HEK293 (cell line): ENCODE measurements around a stretch of chr2.

DNA sequence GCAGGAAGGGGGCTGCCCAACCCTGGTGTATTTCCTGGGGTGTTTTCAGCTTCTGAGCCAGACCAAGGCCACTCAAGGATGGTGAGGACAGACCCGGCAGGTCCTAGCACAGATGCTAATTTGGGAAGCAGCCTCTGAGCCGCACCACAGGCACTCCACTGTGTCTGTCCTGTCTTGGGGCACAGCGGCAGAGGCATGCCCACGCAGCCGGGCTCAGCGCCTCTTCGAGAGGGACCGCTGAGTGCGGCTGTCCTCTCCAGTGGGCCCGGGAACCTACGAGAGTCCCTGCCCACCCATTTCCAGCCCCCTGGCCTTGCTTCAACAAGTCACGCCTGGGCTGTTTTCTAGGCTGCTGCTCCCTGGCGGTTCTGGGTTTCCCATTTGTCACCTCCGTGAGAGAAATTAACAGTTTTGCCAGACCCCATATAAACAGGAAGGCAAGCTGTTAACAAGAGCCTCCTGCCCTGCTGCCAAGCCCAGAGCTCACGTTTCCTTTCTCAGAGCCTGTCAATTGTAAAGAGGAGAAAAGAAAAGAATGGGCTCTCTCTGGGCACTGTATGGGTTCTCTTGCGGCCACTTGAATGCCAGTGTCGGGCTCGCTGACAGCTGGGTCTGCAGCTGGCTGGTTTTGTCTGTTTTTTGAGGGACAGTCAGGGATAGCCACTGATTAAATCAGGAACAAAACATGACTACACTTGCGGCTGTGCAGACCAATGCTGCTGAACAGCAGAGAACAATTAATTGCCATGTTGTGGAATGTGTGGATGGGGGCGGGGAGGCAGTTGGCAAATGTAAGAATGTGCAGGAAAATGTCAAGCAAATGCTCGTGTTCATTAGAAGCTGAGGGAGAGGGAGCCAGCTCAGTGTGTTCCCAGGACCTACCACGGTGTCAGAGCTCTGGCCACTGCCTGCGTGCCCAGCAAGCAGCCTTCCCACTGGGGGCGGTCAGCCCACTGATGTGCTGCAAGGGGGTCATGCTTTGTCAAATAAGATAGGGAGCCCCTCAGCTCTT is 30.6 kb downstream of the TMEM17 start:
- PRO-cap, result no peak
- RRBS, 2 experiments, result 92 to 94% methylated on average over 6 of the region's 24 CpGs

GRCh38 chr2:62653840-62654078 is 51.8 kb upstream of the EHBP1 start:
- PRO-cap, result no peak
- RRBS, 2 experiments, result no CpG with 5 or more reads among the region's 1 CpG

DNA sequence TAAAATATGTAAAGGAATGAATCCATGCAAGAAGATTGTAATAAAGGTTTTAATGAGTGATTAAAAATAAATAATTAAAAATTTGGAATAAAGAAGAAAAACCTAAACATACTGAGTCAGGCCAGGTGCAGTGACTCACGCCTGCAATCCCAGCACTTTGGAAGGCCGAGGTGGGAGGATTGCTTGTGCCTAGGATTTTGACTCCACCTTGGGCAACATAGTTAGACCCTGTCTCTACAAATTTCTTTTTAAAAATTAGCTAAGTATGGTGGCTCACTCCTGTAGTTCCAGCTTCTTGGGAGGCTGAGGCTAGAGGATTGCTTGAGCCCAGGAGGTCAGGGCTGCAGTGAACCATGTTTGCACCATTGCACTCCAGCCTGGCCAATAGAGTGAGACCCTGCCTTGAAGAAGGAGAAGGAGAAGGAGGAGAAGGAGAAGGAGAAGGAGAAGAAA is 147.2 kb upstream of the OTX1 start:
- PRO-cap, result no peak
- RRBS, 2 experiments, result no CpG with 5 or more reads among the region's 2 CpGs

DNA sequence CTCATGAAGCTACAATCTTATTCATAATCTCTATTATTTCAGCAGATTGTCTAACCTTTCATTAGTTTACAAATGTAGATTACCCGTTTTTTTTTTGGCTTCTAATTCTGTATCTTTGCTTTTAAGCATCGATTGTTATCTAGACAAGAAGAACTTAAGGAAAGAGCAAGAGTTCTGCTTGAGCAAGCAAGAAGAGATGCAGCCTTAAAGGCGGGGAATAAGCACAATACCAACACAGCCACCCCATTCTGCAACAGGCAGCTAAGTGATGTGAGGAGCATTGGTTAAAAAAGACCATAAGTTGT is 95.3 kb upstream of the OTX1 start:
- PRO-cap, result no peak
- RRBS, 2 experiments, result no CpG with 5 or more reads among the region's 3 CpGs

- PRO-cap, result no peak
- RRBS, 2 experiments, result no CpG with 5 or more reads among the region's 3 CpGs
These were observed 57.9 kb upstream of the OTX1 start for GRCh38 chr2:62992557-62993229.

DNA sequence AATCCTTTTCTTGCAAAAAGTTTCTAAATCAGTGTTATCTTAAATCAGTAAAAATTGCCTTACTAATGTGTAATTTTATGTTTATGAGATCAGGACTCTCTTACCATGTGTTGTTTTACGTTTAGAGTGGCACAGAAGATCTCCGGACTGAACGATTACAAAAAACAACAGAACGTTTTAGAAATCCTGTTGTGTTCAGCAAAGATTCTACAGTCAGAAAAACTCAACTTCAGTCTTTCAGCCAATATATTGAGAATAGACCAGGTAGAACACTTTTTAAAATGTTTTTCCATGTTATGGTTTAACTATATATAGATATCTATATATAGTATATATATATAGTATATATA is 57.2 kb upstream of the OTX1 start:
- PRO-cap, result no peak
- RRBS, 2 experiments, result no CpG with 5 or more reads among the region's 4 CpGs

- PRO-cap, result no peak
- RRBS, 2 experiments, result 90 to 98% methylated on average over 24 to 29 of the region's 71 CpGs
These were observed 3.4 kb upstream of the OTX1 start for GRCh38 chr2:63046748-63048023.

DNA sequence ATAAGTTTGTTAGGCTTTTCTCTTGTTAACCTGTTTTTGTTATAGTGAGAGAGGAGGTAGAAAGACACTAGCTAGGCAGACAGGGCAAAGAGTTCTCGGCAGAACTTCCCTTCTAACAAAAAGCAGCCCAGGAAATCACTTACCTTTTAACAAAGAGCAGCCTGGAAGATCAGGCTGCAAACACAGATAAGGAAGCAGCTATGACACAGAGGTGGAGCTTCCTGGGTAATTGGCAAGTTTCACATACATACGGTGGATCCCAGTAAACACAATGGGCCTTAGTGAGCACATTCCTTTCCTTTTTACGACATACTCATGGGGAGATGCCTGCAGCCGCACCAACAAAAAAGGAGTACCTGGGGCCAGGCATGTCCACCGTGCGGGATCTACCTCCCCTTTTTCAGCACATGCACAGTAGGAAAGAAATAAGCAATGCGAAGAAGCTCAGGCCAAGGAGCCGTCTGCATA is 26.3 kb downstream of the MDH1 start:
- PRO-cap, result no peak
- RRBS, 2 experiments, result no CpG with 5 or more reads among the region's 8 CpGs

- PRO-cap, result no peak
- RRBS, 2 experiments, result no CpG with 5 or more reads among the region's 2 CpGs
These were observed 107.2 kb upstream of the UGP2 start for GRCh38 chr2:63734359-63735009.

DNA sequence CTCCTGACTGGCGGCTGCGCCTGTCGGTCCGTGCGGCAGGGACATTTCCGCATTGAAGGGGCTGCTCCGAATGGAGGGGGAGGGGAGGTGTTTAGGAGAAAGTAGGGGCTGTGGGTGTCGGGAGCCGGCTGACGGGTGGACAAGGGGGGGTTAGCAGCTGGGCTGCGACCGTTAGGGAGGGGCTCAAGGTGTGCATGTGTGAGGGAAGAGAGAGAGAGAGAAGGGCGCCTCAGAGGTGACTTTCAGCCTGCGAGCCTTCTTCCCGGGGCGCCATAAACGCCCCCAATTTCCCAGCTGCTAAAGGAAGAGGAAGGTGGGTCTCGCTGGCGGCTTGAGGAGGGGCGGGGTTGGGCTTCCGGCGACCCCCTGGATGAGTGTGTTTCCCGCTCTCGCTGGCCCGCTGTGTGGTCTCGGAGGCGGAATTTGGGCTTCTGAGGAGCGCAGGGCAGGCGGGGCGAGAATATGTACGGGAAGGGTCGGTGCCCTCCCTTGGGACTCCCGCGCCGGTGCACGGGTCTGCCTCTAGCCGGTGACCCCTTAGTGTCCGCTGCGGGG is 699 bp upstream of the UGP2 start:
- PRO-cap, result bidirectional peak, plus-strand start at position 94 of the sequence, minus-strand start outside the sequence; bidirectional peak, plus-strand start at position 347 of the sequence, minus-strand start at position 309 of the sequence; bidirectional peak, plus-strand start at position 419 of the sequence, minus-strand start at position 433 of the sequence
- RRBS, 2 experiments, result under 1 to 2% methylated on average over 9 of the region's 39 CpGs

GRCh38 chr2:63871546-63872016 is 29.9 kb downstream of the UGP2 start:
- PRO-cap, result no peak
- RRBS, 2 experiments, result no CpG with 5 or more reads among the region's 6 CpGs

DNA sequence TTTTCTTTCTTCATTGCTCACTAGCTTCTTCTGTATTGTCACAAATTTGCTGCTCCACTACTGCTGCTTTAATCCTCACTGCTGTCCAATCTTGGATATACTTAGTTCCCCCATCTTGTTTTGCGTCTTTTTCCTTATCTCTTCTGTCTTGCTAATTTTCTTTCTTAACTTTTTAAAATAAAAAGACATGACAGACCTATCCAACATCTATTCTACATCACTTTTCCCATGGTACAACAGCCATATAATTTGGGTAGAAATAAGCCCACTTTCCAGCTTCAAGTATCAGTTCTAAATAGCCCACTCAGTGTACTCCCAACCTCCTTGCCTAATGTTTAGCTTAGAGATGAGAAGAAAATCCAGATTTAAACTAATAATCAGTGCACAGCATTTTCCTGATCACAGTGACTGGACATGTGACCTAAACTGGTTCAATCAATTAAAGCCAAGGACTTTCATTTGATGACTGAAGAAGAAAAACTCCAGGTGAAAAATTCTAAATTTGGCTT is 83.8 kb downstream of the VPS54 start:
- PRO-cap, result no peak
- RRBS, 2 experiments, result no CpG with 5 or more reads among the region's 1 CpG

DNA sequence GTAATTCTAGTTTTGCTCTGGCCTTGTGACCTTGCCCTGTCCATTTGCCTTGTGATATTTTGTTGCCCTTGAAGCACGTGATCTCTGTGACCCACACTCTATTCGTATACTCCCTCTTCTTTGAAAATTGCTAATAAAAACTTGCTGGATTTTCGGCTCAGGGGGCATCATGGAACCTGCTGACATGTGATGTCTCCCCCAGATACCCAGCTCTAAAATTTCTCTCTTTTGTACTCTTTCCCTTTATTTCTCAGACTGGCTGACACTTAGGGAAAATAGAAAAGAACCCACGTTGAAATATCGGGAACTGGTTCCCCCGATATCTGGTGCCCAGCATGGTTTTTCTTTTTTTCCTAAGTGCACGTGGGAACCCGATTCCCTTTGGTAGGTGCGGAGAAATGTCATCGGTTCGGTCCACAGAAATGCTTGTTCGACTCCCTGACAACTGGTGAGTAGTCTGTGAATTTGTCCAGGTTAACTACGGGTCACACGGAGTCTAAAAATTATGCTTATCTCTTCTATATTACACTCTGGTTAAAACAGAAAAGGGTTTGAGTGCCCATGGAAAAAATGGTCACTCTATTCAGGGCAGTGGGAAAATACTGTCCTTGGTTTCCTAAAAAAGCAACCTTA is 29.9 kb downstream of the VPS54 start:
- PRO-cap, result no peak
- RRBS, 2 experiments, result no CpG with 5 or more reads among the region's 14 CpGs

GRCh38 chr2:63994192-63994817 is 24.9 kb downstream of the VPS54 start:
- PRO-cap, result no peak
- RRBS, 2 experiments, result no CpG with 5 or more reads among the region's 9 CpGs

DNA sequence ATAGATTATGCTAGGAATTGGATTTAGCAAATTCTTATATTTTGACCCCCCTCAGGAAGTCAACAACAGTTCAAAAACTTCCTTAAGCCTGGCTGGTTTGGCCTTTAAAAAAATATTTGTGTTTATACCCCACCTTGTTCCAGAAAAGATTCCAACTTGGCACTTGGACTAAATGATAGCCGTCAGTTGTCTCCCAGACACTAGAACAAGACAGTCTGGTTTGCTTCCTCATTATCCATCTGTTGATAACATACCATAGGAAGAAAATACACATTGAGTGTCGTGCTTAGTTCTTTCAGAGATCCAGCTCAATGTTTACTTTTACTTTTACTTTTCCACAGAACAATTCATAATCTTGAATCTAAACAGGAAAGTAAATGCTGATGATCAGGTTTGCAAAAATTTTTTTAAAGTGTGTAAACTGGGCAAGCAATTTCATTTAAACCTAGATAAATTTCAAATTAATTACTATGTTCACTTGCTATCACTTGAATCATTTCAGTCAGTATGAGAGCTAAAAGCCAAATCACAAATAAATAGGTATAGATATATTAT is 2.4 kb upstream of the VPS54 start:
- PRO-cap, result no peak
- RRBS, 2 experiments, result no CpG with 5 or more reads among the region's 2 CpGs

GRCh38 chr2:64052381-64052878 is 33.2 kb upstream of the VPS54 start:
- PRO-cap, result no peak
- RRBS, 2 experiments, result no CpG with 5 or more reads among the region's 1 CpG

DNA sequence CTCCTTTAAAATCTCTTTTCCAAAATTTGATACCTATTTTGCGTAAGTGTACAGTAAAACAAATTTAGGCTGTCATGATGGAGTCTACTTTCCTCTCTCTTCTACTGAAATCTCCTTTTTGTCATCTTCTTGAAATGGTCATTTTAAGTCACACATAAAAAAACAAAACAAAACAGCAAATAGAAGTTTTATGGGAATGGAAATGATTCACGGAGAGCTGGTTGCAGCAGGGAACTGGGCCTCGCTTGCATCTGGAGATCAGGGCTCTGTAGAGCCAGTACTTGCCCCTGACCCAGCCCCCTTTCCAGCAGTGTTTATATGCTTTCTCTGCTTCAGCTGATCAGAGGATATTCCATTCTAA is 59.2 kb upstream of the PELI1 start:
- PRO-cap, result no peak
- RRBS, 2 experiments, result no CpG with 5 or more reads among the region's 3 CpGs

DNA sequence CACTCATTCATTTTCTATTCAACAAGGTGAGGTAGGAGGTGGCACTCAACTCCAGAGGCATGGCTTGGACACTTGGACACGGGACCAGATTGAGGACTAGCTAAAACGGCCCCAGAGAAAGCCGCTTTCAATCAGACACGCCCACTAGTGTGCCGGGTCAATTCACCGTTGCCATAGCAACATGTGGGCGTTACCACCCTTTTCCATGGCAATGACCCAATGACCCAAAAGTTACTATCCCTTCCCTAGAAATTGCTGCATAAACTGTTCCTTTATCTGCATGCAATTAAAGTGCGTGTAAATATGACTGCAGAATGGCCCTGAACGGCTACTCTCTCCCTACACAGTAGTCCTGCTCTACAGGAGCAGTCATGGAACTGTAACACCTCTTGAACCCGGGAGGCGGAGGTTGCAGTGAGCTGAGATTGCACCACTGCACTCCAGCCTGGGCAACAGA is 49.1 kb upstream of the LGALSL start:
- PRO-cap, result no peak
- RRBS, 2 experiments, result no CpG with 5 or more reads among the region's 11 CpGs

GRCh38 chr2:64528403-64529113 is 4.4 kb downstream of the AFTPH start:
- PRO-cap, result no peak

GRCh38 chr2:64537034-64537336 is 12.9 kb downstream of the AFTPH start:
- PRO-cap, result no peak
- RRBS, 2 experiments, result no CpG with 5 or more reads among the region's 1 CpG